ENCODE data around the gene RNF213.

DNA sequence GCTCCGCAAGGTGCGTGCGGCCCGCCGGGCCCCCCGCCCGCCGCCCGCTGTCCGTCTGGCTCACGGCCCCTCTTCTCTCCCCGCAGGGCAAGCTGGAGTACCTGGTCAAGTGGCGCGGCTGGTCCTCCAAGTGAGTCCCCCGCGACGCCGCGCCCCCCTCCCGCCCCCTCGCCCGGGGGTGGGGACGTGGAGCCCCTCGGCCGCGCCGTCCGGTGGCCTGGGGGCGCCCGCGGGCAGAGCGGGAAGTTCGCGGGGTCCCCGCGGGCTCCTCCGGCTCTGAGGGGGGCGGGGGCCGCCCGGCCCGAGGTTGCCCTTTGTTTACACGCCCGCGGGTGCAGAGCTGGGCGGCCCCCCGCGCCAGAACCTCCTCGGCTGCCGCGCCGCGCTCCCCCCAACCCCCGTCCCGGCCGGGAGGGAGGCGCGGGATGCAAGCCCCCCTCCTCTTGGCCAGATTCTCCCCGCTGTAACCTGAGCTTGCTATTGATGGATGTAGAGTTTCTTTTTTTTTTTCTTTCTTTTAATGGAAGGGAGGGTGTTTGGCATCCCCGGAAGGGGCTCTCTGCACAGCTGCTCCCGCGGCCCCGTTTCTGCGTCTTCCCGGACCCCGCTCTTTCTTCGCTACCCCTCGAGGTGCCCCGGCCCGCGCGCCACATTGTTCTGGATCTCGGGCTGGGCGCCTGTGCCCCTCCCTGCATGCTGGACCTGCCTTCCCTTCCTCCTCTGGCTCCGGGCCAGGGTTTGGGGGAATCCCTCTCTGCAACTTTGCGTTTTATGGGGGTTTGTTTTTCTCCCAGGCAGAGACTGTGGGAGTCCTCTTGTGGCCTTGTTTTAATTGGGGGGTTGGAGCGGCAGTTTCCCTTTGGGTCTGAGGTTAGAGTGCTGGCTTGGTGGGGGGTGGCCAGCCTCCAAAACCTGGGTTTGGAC, 612 bp downstream of the CBX2 start:
- PRO-cap, result no peak

DNA sequence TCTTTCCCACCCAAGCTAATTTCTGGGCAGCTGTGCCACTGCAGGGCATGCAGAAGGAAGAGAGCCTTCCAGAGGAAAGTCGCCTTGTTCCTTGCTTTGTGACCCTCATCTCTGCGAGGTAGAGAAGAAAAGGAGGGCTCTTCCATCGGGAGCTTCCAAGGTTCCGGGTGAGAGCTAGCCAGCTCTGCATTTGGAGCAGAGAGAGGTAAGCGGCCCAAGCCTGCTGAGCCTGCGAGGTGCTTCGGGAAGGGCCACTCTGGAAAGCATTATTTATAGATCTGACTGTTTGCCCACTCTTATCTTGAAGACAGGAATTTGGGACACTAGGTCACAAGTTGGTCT, 19.8 kb downstream of the CBX4 start:
- PRO-cap, result no peak

- PRO-cap, result no peak
These were observed 49.6 kb upstream of the CBX4 start for GRCh38 chr17:79888727-79889319.

DNA sequence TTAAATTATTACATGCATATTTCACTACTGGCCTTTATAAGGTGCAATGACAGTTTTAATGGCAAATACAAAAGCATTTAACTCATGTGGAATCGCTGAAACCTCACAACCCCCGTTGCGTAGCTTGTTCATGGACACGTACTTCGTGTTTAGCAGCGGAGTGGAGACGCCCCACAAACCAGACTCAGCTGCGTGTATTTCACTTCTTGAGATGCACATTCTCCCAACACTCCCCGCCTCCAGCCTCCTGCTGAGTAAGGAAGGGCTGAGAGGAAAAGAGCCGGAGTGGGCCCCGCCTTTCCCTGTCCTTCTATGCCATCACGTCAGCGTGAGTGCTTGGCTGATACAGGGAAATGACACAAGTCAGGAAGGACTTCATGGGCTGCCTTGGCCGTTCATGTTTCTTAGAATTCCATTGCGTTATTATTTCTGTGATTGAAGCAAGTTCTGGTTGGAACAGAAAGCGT, 68.6 kb upstream of the CBX4 start:
- PRO-cap, result unidirectional peak, minus-strand start at position 249 of the sequence

GRCh38 chr17:79932756-79933546, 93.7 kb upstream of the CBX4 start:
- PRO-cap, result no peak

DNA sequence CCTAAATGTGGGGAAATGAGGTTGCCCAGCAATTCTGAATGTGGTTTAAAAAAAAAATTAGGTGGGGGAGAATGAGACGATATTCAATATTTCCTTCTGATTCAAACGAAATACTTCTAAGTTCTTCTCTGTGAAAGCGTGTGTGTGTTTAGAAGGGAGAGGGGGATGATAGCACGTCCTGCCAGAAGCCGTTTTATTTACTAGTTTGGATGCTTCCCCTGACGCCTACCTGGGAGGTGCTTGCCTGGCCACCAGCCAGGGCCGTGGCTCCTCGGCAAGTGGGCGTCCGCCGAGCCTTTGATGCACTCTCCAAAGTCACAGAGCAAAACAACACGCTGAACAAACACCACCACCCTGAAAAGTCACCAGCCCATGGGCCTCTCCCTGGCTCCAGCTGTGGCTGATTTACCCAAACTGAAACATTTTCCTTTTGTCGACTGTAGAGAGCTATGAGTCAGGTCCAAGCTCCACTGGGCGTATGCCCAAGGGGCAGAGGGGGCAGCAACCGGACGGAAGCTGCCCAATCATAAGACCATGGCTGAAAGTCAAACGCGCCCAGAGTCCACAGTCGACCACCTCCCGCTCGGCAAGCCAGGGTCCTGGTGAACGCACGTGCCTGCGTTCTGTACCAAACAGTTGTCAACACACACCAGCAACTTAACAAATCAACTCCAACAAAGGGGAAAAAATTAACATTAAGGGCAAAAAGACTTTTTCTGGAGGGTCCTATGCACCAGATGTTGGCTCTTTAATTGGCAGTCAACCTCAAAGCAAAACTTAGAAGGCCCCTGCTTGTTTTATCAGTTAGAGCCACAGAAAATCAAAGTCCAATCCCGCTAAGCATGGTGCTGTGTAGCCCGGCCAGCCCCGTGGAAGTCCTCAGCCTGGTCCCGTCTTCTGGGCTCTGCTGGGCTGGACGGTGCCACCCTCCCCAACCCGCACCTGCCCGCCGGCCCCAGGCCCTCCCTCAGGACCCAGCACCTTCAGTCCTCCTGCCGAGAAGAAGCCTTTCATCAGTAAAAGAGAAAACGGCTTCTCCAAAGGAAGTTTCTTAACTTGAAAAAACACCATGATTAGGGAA, 47.4 kb downstream of the TBC1D16 start:
- PRO-cap, result unidirectional peak, minus-strand start at position 402 of the sequence

DNA sequence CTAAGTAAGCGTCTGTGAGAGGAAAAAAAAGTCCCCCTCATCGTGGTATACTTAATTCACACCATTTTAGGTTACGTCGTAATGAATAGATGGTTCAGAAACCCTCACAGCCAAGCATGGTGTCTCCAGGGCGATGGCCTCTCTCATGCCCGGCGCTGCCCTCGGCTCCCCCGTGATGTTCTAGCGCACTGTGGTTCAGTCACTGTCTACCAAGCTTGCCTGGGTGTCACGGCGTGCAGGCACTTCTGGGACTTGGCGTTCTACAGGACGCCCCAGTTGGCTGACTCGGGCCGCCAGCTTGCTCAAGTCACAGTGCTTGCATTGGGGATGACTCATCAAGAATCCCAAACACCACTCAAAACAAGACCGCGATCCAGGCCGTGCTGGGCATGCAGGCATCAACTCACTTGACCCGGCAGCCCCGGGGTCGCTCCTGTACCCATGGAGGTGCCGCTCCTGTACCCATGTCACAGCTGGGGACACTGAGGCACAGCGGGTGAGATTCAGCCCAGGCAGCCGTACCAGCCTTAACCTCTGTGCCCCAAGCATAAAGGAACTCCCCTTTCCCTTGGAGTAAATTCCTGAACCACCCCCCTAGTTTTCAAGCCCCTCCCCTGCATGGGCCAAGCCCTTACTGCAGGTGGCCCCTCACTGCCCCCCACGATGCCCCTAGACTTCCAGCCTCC, 27.8 kb downstream of the CCDC40 start:
- PRO-cap, result no peak

DNA sequence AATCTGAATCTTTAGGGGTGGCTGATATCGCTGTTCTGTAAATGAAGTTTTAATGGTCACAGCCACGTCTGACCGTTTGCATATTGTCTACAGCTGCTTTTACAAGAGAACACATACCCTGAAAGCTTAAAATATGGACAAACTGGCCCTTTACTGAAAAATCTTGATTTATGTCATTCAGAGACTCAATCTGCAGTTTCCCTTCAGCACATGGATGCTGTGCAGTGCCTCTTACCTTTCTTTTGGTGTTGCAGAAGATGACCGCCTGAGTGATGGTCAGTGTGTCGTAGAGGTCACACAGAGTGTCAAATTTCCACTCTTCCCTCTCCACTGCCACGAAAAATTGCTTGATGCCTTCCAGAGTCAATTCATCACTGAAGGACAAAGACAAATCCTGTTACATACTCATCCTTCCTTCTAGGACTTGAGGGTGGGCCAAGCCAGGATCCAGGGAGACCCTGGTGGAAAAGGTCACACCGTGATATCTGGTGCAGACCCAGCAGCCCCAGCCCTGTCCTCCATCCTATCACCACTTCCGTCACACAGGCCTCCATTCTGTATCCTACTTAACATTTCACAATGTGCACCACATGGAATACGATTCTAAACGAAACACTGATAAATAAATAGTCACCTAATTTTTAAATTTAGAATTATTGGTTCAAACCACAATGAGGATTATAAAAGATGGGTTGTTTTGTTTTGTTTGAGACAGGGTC, 8.9 kb downstream of the EIF4A3 start:
- PRO-cap, result no peak

DNA sequence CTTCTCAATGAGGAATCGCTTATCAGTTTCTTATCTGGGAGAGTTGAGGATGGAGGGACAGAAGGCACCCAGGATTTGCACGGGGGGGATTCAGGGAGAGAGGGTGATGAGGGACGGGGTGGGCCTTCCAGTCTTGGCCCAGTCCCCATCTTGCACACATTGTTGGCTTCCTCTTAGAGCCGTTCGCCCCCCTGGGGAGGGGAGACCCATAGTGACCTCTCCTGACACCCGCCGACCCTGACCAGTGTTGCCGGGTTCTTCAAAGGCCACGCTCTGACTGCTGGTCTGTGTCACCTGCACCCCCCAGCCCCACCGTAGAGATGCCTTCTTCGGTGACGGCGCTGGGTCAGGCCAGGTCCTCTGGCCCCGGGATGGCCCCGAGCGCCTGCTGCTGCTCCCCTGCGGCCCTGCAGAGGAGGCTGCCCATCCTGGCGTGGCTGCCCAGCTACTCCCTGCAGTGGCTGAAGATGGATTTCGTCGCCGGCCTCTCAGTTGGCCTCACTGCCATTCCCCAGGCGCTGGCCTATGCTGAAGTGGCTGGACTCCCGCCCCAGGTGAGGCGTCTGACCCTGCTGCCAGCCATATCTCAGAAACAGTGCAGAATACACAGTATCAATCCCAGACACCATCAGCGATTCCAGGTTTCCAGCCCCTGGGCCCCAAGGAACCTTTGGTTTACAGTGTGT, 1.2 kb downstream of the SLC26A11 start:
- PRO-cap, result no peak

DNA sequence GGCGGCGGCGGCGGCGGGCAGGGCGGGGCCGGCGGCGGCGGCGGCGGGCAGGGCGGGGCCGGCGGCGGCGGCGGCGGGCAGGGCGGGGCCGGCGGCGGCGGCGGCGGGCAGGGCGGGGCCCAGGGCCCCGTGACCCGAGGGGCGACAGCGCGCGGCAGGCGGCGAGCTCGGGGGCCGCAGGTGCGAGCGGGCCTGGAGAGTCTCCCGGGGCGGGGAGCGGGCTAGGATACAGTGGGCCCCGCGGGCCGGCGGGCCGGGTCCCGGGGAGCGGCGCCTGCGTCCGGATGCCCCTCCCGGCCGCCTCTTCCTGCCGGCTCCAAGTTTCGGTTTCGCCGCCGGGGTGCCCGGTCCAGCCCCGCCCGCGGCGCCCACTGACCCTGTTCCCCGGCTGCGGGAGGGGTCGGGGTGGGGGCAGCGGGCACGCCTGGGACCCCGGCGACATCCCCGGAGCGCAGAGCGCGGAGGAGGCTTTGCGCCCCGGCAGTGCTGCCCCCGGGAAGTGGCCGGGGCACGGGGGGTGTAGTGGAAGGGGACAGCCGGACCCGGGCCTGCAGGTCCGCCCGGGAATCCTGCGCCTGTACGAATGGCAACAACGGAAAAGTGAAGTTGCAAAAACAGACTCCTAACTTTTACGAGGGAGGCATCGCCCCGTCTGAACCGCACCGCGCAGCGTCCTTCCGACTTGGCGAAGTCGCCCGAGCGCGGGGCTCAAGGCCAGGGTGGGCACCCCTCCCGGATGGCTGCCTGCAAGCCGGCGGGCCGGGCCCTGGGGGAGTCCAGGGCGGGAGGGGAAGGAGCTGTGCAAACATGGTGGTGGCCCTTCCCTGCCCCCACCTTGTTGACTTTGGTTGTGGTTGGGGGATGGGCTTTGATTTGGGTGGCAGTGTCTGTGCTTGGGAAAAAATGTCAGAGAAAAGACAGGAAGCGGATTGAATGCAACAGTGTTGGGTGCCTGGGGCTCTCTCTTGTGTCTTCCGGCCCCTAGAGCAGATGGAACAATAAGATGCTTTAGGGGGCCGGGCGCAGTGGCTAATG, at the start of gene RNF213:
TSS of gene RNF213 (plus strand) at position 130 of the 1,035 bp plus-strand sequence.
- PRO-cap, result bidirectional peak, plus-strand start at position 157 of the sequence, minus-strand start outside the sequence; unidirectional peak, minus-strand start at position 840 of the sequence

GRCh38 chr17:80262271-80262909, 1.7 kb downstream of the RNF213 start:
- PRO-cap, result no peak

GRCh38 chr17:80403583-80404147, 11.3 kb upstream of the ENDOV start:
- PRO-cap, result no peak

DNA sequence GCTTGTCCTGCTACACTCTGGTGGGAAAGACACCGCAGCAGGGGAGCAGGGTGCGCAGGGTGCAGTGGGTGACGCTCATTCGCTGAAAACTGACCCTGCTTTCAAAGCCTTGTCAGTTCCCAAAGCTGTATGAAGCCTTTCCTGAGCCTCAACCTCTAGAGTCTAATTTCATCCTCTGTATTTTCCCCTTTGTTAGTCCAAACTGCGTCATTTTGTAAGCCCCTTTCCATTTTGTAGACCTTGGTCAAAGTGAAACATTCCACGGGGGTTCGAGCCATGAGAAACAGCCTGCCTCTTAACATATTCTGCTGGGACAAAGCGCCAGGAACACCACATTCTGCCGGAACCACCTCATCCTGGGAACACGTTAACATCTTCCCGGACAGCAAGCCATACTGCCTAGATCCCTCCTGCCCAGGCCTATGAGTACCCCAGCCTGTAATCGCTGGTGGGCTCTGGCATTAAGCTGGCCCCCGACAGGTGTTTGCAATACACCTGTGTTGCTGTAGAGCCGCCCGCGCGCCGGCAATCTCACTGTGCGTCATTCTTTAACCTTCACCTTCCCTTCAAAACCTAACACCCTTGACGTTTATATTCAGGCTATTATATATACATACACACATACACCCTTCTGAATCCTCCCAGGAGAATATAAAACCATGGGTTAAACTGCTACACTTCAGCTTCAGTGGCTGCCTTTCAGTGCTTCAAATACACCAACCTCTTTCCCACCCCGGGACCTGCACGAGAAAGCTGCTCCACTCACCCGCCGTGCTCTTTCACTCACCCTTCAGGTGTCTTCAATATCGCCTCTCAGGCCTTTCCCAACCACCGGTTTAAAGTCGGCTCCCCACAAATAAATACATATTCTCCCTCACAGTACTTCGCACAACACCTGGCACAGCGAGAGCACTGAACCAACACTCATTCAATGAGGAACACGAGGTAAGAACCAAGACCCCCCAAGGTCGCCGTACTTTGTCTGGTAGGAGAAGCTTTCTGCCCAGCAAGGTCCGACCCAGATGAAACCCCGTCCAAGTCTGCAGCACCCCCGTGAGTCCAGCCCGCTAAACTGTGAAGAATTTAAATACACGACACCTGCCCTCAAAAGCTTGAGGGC, 1.1 kb upstream of the ENDOV start:
- PRO-cap, result no peak

DNA sequence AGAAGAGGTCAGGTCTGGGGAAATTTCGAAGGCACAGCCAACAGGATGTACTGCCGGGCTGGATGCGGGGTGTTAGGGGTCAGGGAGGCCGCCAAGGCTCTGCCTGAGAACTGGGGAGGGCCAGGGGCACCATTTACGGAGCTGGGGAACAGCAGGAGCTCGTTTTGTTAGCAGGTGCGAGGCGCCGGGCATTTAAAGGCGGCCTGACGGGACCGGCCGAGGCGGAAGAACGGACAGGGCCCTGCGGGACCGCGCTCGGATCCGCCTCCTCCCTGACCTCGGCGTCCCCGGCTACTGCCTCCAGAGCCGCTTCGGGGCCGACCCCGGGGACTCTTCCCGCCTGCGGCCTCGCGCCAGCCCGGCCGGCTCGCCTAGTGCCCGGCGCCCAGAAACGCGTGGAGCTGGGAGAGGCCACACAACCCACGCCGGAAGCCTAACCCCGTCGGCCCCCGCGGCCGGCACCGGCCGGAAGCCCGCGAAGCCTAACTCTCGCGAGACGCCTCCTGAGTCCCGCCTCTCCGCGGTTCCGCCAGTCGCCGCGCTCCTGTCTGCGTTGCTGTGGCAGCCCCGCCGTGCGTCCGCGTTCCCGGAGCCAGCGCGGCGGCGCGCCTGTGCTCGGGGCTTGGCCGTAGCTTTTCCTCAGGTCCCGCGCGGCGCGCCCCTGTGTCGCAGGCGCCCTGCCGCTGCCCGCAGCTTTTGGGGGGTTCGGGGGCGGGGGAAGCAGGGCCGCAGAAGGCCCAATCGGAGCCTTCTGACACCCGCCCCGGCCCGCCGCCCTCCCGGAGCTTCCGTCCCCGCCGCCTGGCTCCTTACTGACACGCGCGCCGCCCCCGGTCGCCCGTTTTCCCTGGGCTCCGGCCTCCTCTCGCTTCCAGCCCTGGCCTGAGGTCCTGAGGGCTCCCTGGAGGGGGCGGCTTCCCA, 21.9 kb downstream of the NPTX1 start:
- PRO-cap, result bidirectional peak, plus-strand start at position 595 of the sequence, minus-strand start at position 471 of the sequence

DNA sequence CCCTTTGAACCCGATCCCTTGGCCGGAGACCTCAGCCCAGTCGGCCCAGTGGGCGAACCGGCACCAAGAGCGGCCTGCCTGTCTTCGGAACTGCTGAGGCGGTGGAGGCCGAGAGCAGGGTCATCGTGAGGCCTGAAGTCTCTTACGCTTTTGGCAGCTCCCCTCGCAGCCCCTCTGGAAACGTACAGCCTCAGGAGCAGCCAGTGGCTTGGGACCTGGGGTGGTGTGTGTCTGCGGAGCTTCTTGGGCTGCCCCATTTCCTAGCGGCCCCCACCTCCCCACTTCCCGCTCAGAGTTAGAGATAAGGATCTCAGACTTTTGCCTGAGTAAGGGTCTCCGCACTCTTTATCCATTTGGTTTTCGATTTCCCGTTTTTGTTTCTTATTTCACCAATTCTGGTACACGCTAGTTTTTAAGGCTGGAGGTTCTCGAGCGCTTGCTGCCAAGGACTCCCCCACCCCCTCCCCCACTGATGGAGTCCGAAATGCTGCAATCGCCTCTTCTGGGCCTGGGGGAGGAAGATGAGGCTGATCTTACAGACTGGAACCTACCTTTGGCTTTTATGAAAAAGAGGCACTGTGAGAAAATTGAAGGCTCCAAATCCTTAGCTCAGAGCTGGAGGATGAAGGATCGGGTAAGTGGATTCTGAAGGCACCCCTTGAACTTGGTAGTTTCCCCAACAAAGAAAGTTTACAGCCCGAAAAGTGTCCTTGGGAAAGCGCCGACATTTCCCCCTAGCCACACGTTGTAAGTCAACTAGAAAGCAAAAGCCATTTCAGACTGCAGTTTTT, 715 bp downstream of the RPTOR start:
- PRO-cap, result no peak

- PRO-cap, result no peak
These were observed 193.6 kb downstream of the RPTOR start for GRCh38 chr17:80738183-80738682.

GRCh38 chr17:80751439-80752092, 206.9 kb downstream of the RPTOR start:
- PRO-cap, result no peak

DNA sequence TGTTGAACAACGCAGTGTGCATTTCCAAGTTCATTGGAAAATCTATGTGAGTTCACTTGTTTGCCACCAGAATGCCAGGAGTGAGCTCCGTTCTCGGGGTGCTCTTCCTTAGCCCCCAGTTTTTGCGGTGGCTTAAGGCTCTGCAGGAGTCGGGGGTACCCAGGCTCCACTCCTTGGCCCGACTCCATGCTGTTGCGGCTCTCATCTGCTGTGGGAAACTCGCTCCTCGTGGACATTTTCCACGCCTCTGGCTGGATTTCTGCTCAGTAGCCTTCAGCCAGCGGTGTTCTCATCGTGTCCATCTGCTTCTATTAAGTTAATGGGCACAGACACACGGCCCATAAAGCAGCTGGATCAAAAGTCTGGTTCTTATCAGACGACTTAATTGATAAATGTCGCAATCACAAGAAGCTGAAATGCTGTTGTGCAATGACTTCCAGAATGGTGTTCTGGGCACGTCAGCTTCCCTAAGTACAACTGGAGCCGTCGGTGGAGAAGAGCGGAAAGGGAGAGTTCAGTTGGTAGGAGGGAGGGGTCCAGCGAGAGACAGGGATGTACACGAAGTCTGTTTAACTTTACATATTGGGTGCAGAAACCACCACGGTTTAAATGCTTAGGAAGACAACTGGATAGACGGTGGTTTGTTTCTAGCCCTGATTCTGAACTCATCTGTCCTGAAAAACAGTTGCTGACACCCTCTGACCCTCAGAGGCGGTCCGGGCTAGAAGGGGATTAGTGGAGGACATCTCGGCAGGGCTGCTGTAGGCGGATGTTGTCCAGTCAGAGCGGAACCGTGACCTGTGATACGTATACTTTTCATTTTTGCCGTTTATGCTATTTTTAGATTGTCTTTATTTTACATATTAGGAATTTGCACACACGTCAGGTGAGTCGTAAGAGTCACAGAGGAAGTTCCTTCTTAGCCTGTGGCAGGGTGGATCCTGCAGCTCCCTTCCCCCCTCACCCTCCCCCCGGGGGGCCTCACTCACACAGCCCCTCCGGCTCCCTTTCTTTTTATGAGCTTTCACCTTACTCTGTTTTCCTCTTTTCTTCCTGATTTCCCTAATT, 211.5 kb upstream of the CHMP6 start:
- PRO-cap, result no peak

- PRO-cap, result no peak
These were observed 197.8 kb upstream of the CHMP6 start for GRCh38 chr17:80793823-80794322.

DNA sequence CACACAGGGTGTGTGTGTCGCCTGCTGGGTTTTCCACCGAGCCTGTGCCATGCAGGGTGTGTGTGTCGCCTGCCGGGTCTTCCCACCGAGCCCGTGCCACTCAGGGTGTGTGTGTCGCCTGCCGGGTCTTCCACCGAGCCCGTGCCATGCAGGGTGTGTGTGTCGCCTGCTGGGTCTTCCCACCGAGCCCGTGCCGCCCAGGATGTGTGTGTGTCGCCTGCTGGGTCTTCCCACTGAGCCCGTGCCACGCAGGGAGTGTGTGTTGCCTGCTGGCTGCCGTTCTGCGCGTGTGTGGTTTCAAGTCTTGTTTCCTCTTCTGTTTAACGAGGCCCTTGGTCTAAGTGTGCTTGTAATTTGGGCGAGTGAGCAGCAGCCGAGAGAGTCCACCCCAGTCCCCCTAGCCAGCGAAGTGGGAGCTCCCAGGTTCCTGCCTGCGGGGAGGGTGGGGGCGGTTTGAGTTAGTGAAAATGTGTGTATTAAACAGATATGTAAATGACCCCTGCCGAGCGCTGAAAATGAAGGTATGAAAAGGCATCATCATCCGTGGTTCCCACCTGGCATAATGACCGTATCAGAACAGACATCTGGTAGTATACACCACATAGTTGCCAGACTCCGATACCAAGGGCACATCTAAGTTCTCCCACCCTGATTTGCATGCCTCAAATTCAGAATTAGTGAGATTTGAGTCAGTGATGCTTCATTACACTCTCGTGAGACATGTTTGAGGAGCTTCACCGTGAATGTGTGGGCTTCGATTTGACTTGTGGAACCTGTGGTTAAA, 114.6 kb upstream of the CHMP6 start:
- PRO-cap, result no peak